ENCODE measurements around the genes CCT6A and CHCHD2.

DNA sequence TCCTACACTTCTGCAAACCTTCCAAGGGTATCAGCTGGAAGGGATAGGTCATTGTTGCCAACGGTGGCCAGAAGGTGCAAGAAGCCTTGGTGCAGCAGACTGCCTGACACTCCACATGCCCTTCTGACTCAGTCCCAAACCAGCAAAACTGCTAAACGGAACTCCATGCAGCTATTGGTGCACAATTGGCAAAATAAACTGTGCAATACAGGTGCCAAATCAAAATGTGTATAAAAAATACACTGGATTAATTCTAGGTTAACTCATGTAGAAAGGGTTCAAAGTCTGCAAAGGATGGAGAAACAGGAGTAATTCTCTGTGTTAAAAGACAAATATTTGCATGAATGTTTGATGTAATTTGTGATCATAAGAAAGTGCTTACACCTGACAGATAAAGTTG lies 102.7 kb upstream of the EGFR start:
- RAMPAGE, long total RNA = no peak
- RRBS = no CpG with 5 or more reads among the region's 2 CpGs

DNA sequence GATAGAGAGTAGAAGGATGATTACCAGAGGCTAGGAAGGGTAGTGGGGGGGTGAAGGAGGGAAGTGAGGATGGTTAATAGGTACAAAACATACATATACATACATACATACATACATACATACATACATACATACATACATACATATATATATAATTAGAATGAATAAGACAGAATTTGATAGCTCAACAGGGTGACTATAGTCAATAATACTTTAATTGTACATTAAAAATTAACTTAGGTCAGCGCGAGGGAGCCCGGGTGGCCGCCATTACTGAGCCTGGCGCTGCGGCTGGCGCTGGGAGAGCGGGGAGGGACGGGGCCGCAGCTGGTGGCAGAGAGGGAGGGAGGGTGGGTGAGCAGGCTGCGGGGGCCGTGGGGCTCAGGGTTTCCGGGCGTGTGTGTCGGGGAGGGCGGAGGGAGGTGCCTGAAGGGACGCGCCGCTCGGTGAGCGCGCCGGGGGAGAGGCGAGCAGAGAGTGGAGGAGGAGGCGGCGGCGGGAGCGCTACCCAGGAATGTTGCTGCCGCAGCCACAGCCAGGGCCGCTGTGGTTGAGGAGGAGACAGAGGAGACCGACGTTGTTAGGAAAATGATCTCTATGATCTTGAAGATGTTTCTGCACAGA lies 85.8 kb upstream of the EGFR start:
- RAMPAGE, long total RNA = no peak
- RRBS = 1% methylated on average over 11 of the region's 32 CpGs

DNA sequence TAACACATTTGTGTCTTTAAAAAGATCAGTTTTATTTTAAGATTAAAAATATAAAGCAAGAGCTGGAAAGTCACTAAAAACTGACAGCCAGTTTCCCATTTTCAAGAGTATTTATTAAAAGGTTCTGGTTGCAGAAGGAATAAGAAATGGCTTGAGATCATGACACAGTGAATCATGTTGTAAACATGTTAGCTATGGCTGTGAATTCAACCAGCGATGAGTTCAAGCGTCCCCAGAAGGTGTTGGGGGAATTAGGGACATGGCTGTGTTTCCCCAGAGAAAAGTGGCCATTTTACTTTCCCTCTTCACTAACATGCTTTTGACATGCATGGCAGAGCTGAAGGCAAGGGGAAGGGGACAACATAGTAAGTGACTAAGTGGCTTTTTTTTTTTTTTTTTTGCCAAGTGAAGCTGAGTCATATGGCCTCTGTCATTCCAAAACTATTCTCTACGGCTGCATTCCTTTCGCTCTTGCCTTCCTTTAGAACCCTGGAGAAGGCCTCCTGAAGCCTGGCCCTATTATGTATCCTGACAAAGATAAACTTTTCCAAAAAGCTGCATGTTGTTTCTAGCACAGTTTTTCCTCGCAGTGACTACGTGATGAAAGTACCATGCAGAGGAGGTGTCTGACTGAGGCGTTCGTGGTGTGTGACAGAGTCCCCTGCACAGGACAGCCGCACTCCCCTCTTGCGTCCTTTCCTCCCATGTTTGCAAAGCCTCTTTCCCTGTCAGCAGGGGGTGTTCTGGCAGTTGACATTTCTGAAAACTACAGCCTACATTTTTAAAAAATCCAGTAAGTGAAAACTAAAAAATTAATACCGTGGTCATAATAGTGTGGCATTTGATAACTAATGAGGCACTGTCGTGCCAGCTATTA lies 46.9 kb downstream of the EGFR start:
- RAMPAGE, long total RNA = no peak
- RRBS = no CpG with 5 or more reads among the region's 12 CpGs

GRCh38 chr7:55066331-55067248 lies 47.8 kb downstream of the EGFR start:
- RAMPAGE, long total RNA = no peak
- RRBS = no CpG with 5 or more reads among the region's 17 CpGs

- RAMPAGE, long total RNA = no peak
- RRBS = no CpG with 5 or more reads among the region's 13 CpGs
Observed at GRCh38 chr7:55078430-55078758, 59.6 kb downstream of the EGFR start.

- RAMPAGE, long total RNA = no peak
- RRBS = no CpG with 5 or more reads among the region's 14 CpGs
Observed at GRCh38 chr7:55086314-55086992, 67.6 kb downstream of the EGFR start.

GRCh38 chr7:55100085-55100974 lies 81.5 kb downstream of the EGFR start:
- RAMPAGE, long total RNA = no peak
- RRBS = no CpG with 5 or more reads among the region's 18 CpGs

GRCh38 chr7:55157196-55157985 lies 138.6 kb downstream of the EGFR start:
- RAMPAGE, long total RNA = no peak
- RRBS = no CpG with 5 or more reads among the region's 28 CpGs

DNA sequence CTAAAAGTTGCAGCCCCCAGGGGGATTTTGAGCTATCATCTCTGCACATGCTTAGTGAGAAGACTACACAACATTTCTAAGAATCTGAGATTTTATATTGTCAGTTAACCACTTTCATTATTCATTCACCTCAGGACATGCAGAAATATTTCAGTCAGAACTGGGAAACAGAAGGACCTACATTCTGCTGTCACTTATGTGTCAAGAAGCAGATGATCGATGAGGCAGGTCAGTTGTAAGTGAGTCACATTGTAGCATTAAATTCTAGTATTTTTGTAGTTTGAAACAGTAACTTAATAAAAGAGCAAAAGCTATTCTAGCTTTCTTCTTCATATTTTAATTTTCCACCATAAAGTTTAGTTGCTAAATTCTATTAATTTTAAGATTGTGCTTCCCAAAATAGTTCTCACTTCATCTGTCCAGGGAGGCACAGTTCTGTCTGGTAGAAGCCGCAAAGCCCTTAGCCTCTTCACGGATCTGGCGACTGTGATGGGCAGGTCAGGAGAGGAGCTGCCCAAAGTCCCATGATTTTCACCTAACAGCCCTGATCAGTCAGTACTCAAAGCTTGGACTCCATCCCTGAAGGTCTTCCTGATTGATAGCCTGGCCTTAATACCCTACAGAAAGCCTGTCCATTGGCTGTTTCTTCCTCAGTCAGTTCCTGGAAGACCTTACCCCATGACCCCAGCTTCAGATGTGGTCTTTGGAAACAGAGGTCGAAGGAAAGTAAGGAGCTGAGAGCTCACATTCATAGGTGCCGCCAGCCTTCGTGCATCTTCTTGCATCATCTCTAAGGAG lies 157.2 kb upstream of the LANCL2 start:
- RAMPAGE, long total RNA = no peak
- RRBS = no CpG with 5 or more reads among the region's 7 CpGs

DNA sequence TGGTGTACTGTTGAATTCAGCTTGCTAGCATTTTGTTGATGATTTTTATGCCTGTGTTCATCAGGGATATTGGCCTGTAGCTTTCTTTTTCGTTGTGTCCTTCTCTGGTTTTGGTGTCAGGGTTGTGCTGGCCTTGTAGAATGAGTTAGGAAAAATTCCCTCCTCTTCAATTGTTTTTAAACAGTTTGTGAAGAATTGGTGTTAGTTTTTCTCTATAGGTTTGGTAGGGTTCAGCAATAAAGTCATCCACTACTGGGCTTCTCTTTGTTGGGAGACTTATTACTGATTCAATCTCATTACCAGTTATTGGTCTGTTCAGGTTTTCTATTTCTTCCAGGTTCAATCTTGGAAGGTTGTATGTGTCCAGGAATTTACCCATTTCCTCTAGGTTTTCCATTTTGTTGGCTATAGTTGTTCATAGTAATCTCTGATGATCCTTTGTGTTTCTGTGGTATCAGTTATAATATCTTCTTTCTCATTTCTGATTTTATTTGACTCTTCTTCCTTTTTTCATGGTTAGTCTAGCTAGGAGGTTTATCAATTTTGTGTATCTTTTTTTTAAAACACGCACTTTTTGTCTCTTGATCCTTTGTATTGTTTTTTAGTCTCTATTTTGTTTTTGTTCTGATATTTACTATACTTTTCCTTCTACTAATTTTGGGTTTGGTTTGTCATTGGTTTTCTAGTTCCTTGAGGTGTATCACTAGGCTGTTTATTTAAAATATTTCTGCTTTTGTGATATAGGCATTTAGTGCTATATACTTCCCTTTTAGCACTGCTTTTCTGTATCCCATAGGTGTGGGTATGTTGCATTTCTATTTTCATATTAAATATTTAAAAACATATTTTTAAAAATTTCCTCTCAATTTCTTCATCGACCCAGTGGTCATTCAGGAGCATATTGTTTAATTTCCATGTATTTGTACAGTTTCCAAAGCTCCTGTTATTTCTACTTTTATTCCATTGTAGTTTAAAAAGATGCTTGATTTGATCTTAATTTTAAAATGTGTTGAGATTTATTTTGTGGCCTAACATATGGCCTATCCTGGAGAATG lies 94.4 kb downstream of the LANCL2 start:
- RAMPAGE, long total RNA = no peak
- RRBS = no CpG with 5 or more reads among the region's 3 CpGs

DNA sequence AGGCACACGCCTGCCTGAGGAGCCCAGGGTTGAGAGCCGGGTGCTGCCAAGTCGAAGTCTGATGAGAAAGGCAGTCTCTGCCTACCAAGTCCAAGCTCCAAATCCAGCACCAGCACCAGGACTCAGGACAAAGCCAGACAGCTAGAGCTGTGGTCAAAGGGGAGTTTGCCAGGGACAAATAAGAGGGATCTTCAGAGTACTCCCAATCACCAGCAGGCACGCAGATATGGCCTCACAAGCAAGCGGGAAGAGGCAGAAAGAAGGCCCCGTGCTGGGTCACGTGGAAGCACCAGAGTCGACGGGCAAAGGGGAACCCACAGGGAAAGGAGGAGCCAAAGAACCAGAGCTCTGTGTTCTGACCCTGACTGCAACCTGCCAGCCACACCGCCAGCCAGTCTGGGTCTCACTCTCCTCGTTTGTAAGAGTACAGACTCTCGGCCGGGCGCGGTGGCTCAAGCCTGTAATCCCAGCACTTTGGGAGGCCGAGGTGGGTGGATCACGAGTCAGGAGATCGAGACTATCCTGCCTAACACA lies 47.5 kb downstream of the VOPP1 start:
- RAMPAGE, long total RNA = no peak
- RRBS = no CpG with 5 or more reads among the region's 18 CpGs

GRCh38 chr7:55551177-55551719 lies 21.1 kb downstream of the VOPP1 start:
- RAMPAGE, long total RNA = no peak
- RRBS = no CpG with 5 or more reads among the region's 10 CpGs

GRCh38 chr7:55688808-55689003 lies 116.4 kb upstream of the VOPP1 start:
- RAMPAGE, long total RNA = no peak
- RRBS = no CpG with 5 or more reads among the region's 2 CpGs

- RAMPAGE, long total RNA = no peak
- RRBS = no CpG with 5 or more reads among the region's 21 CpGs
Observed at GRCh38 chr7:55774614-55775344, 87.8 kb downstream of the SEPTIN14 start.

- RAMPAGE, long total RNA = no peak
- RRBS = no CpG with 5 or more reads among the region's 3 CpGs
Observed at GRCh38 chr7:55928159-55928530, 23.5 kb upstream of the MRPS17 start.

GRCh38 chr7:56051633-56052452 lies at the start of gene CCT6A:
TSS of gene CCT6A (plus strand) at chr7:56051765.
- RAMPAGE, long total RNA = start-site peak on the plus strand at chr7:56051783-56051819, 633 and 43 reads in 2 replicates
- RRBS = 1% methylated on average over 29 of the region's 81 CpGs

DNA sequence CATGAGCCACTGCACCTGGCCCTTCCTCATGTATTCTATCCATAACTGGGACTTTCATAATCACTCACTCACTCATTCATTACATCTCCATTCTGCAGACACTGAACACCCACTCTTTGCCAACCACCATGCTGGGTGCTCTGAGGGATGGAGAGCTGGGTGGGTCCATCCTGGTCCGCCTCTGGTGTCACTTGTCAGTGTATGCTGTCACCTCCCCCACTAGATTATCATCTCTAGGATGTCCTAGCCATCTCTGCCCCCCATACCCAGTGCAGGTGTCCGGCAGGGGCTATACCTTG lies 2.4 kb downstream of the PHKG1 start:
- RAMPAGE, long total RNA = no peak
- RRBS = no CpG with 5 or more reads among the region's 2 CpGs

GRCh38 chr7:56091474-56092216 lies 1.1 kb downstream of the PHKG1 start:
- RAMPAGE, long total RNA = no peak
- RRBS = no CpG with 5 or more reads among the region's 6 CpGs

DNA sequence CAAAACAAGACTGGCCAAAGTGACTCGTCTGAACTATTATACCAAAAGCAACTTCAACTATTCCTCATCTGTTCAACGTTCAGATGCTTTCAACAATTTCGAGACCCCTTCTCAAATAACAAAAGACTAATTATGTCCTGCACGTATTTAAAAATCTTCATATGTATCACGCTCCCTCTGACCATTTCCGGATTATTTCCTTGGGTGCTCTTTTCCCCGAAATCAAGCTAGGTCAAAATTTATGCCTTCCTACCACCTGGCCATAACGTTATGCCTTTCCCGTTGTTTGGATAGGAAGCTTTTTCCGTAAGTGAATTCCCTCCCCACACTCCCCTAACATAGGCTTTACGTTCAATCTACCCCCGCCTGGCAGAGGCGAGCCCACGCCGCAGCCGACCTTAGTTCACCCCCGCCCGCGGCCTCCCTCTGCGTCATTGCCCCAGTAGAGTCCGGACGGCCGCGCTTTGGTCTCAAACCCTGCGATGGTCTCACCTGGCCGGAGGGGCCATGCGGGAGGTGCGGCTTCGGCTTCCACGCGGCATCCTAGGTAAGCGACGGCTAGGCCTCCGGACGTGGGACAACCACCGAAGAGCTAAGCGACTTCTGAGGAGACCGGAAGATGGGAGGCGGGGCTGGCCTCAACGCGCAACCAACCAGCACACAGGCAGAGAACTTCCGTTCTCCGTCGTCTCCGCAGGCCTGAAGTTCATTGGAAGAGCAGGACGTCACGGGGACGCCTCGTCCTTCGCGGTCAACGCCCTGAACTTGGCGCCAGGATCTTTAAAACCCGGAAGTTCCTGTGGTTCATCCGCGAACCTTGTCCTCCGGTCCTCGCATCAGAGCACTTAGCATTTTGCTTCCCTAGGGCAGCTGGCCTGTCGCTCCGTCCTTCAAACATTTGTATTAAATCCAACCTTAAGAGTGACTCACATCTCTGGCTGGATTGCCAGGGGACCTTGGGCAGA lies at the start of gene CHCHD2:
Gene CHCHD2 (minus strand): TSS at position 605 of the 965 bp plus-strand sequence.
- RAMPAGE, long total RNA = start-site peak on the minus strand centred at position 594 of the sequence, 69 bp wide, 168 and 127 reads in 2 replicates
- RRBS = 3% methylated on average over 6 of the region's 60 CpGs

DNA sequence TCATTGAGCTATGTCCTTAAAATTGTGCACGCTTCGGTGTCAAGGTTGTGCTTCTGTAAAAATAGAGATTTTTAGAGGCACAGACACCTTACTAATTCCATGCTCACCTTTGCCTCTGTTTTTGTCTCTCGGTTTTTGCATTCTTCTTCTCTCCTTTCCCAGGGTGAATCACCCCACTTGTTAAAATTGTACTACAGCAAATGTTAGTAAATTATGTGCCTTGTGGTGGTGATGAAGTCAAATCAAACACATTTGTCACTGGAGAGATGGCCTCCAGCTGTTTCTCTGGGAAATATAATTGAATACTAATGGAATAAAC lies 48.3 kb upstream of the NUPR2 start:
- RAMPAGE, long total RNA = no peak
- RRBS = no CpG with 5 or more reads among the region's 3 CpGs